ENCODE results near the gene SIK3.

- CAGE, long polyA plus RNA: no peak
- RRBS: no CpG with 5 or more reads among the region's 4 CpGs
Observed at GRCh38 chr11:114796975-114797174, 118.5 kb downstream of the NXPE2 start.

DNA sequence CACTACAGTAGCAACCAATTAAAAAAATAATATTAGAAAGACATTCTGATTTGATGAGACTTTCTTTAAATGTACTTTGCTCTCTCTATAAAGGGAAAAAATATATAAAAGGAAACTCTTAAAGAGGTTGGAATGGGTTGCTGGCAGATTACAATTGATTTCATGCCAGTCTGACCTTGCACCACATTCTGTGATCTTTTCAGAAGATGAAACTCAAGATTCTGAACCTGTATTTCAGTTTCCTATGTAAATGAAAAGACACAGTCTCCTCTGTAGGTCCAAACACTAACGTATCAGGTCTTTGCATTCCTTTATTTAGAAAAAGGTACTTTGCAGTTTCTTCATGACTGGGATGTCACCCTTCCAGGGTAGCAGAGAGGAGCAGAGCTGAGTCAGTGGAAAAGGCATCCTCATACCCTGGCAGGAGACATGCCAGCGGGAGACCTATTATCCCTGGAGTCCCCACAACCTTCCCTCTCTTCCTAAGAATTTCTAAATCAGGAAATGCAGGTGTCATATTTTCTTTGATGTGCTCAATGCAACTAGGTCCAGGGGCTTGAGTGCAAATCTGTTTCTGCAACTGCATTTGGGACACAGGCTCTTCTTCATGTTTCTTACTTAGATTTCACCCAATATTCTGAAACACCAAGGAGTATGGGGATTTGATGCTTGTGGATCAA, 282.6 kb downstream of the CADM1 start:
- CAGE, long polyA plus RNA: no peak
- RRBS: no CpG with 5 or more reads among the region's 2 CpGs

DNA sequence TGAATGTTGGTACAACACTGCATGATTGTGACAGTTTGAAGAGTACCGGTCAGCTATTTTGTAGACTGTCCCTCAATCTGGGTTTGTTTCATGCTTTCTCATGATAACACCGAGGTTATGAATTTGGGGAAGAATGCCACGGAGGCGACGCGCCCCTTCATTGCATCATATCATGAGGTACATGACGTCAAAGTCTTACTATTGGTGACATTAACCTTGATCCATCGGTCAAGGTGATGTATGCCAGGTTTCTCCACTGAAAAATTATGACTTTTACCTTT, 241.3 kb downstream of the CADM1 start:
- CAGE, long polyA plus RNA: no peak
- RRBS: no CpG with 5 or more reads among the region's 8 CpGs

DNA sequence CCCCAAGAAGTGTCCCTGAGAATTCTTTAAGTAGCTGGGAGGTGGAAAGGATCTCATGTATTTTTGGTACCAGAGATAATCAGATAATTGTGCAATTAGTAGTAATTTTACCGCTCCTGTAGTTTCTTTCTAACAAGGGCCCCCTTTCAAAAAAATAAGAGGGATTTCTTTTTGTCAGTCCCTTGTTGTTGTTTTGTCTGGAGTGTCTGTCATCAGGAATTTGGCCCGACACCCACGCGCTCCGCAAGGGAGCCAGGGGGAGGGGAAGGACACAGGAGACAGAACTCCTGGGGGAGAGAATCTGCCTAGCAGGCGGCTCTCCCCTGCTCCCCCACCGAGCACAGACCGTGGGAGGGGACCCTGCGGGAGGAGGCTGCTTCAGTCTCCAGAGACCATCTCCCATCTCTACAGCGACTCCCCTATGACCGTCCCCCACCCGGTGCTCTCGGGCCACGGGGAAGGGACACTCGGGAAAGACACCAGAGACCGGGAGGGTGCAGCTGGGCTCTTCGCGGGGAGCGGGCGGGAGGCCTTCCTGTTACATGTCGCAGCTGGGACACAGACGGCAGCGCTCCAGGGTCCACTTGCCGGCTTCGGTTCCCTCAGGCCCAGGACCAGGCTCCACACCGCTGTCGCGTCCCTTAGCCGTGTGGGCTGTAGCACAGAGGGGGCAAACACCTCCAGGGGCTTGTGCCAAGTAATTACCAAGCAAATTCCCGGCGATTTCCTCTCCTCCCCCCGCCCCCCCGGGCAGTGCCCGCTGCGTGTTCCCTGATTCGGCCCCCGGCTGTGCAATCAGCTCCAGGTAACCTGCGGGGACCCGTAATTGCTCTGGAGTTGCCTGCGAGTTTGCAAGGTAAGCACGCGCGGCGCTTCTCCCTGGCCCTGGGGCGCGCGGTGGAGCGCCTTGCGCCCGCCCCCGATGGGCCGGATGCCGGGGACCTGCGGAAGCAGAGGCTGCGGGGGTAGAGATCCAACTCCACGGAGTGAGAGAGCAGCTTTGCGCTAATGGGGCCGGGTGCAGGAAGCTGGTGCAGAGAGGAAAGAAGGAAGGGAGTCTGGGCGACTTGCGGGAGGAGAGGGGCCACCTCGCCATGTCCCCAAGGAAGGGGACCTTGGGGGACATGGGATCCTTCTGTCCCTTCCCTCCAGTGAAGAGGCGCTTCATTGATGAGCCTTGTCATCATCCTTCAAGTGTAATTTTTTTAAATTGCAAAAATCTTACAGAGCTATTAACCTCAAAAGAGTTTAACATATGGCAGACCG, 155.1 kb upstream of the CADM1 start:
- CAGE, long polyA plus RNA: no peak
- RRBS: 3% methylated on average over 17 of the region's 63 CpGs

GRCh38 chr11:116366875-116367481, 405.8 kb downstream of the BUD13 start:
- CAGE, long polyA plus RNA: no peak
- RRBS: no CpG with 5 or more reads among the region's 4 CpGs

DNA sequence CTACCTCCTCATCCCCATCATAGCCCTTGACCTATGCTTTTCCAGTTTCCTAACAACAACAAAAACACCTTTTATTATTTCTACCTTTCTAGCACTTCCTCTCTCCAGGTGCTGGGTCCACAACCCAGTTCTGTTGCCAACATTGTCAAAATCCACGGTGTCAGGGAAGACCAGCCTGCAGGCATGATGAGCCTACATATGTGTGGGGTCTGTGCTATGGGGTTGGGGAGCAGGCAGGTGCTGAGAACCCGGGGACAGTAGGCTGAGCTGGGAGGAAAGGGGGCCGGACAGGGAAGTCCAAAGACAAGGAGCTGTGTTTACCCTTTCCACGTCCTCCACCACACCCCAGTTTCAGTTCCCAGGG, 716 bp upstream of the ZPR1 start:
- CAGE, long polyA plus RNA: no peak
- RRBS: no CpG with 5 or more reads among the region's 4 CpGs

GRCh38 chr11:116791924-116792666, 416 bp upstream of the APOA5 start:
- CAGE, long polyA plus RNA: no peak
- RRBS: no CpG with 5 or more reads among the region's 10 CpGs

DNA sequence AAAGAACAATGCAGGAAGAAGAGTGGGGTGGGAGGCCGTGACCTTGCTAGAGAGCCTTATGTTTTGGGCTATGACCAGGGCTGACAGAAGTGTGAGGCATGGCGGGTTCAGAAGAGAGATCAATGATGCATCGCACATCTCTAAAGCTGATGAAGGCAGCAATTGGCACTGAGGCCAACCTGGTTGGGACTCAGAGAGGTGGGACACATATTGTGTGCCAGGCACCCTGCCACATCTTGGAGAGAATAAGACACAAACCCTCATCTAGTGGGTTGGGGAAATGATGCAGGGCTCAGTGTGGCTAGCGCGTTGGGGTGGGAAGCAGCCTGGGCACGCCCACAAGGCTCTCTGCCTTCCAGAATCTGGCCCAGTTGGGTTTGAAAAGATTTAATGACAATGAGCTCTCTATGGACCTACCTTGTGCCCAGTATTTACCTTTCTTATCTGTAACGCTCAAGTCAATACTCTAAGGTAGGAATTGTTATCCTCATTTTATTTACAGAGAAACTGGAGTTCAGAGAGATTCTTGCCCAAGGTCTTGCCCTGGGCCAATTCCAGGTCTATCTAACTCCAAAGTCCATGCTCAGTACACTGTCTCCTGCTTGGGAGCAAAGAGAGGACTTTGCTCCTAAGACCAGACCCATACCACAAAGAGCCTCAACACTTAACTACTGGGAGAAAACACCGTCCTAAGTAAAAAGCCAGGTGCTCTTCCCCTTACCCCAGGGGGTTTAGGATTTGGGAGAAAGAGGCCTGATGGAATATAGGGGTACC, 15.0 kb downstream of the APOA4 start:
- CAGE, long polyA plus RNA: no peak
- RRBS: no CpG with 5 or more reads among the region's 8 CpGs

GRCh38 chr11:116832169-116833270, 2.8 kb downstream of the APOC3 start:
- CAGE, long polyA plus RNA: no peak
- RRBS: no CpG with 5 or more reads among the region's 14 CpGs

GRCh38 chr11:116852060-116853117, 15.0 kb upstream of the APOA1 start:
- CAGE, long polyA plus RNA: no peak
- RRBS: no CpG with 5 or more reads among the region's 6 CpGs

DNA sequence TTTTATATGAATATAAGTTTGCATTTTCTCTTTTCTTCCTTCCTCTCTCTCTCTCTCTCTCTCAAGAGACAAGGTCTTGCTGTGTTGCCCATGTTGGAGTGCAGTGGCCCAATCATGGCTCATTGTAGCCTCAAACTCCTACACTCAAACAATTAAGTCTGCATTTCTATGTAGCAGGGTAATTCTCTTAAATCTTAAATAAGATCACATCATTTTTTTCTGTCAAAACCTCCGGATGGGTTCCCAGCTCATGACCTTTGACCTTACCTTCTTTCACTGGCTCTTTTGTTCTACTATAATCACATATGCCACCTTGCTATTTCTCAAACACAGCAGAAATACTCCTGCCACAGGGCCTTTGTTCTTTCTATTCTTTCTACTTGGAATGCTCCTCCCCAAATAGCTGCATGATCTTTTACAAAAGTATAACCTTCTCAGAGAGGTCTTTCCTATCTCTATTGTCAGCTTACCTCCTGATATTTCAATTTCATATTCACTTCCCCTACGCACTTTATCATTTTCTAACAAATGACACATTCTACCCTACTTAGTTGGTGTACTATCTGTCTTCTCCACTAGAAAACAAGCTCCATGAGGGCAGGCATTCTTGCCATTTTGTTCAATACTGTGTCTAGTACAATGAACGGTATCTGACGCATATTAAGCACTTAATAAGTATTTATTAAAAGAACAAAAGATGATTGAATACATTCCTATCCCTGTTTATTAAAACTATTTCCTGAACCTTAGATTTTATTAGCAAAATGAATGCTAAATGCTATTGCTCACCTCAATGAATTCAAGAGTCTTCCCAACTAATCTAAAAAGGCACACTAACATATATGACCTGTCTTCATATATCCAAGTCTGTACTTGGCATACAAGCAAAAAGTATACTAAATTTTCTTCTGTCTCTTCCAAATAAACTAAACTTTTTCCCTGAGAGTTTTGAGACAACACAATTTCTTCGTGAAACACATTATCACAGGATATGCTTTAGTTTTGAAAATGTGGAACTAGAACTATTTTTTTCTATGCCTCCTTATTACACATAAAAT, 96.5 kb upstream of the APOA1 start:
- CAGE, long polyA plus RNA: no peak
- RRBS: no CpG with 5 or more reads among the region's 5 CpGs

- CAGE, long polyA plus RNA: no peak
- RRBS: no CpG with 5 or more reads among the region's 2 CpGs
Observed at GRCh38 chr11:116952584-116953142, 115.2 kb upstream of the APOA1 start.

GRCh38 chr11:116990587-116991287, 107.5 kb downstream of the SIK3 start:
- CAGE, long polyA plus RNA: no peak
- RRBS: no CpG with 5 or more reads among the region's 5 CpGs

GRCh38 chr11:116992990-116994374, 104.7 kb downstream of the SIK3 start:
- CAGE, long polyA plus RNA: no peak
- RRBS: no CpG with 5 or more reads among the region's 8 CpGs

DNA sequence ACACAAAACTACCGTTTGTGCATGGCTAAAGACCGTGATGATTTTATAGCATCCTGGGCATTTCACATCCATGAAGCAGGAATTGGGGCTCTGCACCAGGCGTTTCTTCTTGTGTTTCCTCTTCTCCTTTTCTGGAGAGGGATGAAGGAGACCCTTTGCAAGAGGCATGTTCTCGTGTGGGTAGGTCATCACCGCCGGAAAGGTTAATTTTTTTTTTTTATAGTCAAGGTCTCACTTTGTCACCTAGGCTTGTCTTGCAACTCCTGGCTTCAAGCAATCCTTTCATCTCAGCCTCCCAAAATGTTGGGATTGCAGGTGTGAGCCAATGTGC, 62.4 kb downstream of the SIK3 start:
- CAGE, long polyA plus RNA: no peak
- RRBS: no CpG with 5 or more reads among the region's 6 CpGs

GRCh38 chr11:117092859-117093606, 5.2 kb downstream of the SIK3 start:
- CAGE, long polyA plus RNA: no peak
- RRBS: no CpG with 5 or more reads among the region's 6 CpGs

DNA sequence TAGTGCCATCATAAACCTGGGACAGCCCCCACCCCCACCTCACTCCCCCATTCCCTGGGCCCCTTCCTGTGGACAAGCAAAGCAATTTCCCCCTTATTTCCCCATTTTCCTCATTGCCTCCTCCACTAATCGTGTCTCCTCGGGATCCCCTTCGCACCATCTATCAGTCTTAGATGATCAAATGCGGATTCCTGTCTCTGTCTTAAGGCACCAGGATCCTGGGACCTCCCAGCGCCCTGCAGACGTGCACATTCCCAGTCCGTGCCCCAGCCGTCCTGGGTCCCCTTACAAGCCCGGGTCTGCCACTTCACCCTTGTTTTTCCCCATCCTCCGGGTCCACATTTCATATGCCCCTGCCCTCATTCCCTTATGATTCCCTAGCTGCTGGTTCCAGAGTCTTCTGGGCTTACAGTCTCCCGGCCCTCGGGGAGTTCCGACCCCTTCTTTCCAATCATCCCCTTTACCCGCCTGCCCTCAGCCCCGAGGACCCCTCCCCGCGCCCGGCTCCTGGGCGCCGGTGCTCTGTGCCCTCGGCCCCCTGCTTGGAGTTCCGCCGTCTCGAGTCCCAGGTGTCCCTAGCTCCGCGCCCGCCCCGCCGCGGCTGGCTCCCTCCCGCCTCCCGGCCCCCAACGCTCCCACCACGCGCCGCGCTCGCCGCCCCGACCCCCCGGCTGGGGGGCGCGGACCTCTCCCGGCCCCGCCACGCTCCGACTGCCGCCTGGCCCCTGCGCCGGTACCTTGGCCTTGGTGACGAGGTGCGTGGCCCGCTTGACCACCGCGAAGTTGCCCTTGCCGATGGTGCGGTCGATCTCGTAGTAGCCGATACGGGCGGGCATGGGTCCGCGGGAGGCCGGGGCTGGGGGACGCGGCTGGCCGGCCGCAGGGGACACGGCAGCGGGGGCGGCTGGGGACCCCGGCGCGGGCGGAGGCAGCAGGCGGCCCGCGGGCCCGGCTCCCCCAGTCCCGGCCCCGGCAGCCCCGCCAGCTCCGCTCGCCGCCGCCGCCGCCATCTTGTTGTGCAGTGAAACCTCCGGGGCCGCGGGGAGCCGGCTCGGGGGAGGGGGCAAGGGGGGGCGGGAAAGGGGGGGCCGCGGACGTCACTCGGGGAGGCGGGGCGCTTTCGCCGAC, at the start of gene SIK3:
SIK3 (minus strand) TSS at position 1,023 of the 1,128 bp plus-strand sequence.
- CAGE, long polyA plus RNA: start-site peak on the minus strand centred at position 1,025 of the sequence, 15 bp wide, 112 and 180 reads in 2 replicates
- RRBS: 2% methylated on average over 72 of the region's 103 CpGs

DNA sequence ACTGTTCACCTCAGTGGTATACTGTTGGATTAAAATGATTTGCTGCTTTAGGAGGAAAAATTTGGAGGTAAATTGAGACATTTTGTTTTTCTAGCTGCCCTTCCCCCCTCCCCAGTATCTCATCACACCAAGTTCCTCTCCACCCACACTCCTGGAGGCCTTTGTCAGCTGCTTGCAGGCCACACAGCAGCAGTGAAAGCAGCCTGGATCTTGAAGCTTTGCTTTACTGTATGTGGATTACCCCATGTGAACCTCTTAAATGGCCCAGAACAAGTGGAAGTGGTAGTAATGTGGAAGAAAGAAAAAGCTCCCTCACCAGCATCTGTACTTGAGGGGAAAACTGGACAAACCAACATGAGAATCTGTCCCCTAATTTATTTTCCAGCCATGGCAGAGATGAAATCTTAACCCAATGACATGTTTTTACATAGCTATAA, 6.7 kb upstream of the SIDT2 start:
- CAGE, long polyA plus RNA: no peak

DNA sequence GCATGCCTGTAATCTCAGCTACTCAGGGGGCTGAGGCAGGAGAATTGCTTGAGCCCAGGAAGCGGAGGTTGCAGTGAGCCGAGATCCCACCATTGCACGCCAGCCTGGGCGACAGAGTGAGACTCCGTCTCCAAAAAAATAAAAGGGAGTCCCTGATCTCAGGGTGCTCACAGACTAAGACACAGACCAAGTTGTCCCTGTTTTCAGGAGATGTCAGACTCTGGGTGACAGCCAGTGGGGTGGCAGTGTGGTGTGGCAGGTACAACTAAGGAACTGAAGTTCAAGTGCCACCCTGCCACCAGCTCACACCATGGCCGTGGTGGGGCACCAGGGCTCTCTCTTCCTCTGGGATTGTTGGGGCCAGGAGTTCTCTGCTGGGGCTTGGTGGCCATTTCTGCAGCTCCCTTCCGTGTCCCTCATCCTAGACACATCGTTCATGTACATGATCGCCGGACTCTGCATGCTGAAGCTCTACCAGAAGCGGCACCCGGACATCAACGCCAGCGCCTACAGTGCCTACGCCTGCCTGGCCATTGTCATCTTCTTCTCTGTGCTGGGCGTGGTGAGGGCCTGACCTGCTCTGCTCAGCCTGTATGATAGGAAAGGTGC, 7.6 kb upstream of the TAGLN start:
- CAGE, long polyA plus RNA: no peak
- RRBS: no CpG with 5 or more reads among the region's 16 CpGs

DNA sequence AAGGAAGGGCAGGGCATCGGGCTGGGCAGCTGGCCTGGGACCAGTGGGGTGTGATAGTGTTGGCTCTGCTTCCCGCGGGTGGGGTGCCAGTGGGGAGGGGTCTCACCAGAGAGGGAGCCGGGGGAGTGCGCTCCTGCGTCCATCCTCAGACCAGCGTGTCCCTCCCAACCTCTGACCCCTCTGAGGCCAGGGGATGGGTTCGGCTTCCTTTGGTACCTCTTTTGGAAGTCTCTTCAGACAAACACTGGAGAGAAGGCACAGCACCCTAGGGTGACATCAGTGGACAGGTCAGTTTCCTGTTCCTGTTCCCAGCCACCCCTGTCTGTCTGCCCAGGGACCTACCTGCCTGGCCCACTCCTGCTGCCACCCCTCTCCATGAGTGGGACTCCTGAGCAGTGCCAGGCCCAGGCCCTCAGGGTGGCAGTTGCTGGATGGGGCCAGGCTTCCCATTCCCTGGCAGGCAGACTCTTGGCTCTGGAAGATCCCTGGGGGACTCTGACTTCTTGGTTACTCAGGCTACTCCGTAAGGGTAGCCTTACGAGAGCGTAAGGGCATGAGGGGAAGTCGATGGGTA, 2.6 kb downstream of the TAGLN start:
- CAGE, long polyA plus RNA: no peak
- RRBS: no CpG with 5 or more reads among the region's 12 CpGs